Caco-2 (cell line): ENCODE data around the gene IMPA2.

DNA sequence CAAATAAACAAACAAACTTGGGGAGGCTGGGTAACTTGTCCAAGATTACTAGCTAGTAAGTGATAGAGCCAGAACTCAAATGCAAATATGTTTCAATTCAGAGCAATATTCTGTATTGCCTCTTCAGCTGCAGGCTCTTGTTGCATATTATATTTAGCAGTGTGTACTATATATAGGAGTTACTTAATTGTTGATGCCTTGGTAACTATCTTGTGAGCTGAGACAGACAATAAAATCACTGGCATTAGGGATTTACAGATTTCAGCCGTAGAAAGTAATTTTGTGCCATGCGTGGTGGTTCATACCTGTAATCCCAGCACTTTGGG, 10.2 kb upstream of the ANKRD12 start:
- PRO-cap = no peak
- RRBS = no CpG with 5 or more reads among the region's 2 CpGs

GRCh38 chr18:9132714-9133889, 3.5 kb upstream of the ANKRD12 start:
- PRO-cap = no peak
- RRBS = no CpG with 5 or more reads among the region's 5 CpGs

DNA sequence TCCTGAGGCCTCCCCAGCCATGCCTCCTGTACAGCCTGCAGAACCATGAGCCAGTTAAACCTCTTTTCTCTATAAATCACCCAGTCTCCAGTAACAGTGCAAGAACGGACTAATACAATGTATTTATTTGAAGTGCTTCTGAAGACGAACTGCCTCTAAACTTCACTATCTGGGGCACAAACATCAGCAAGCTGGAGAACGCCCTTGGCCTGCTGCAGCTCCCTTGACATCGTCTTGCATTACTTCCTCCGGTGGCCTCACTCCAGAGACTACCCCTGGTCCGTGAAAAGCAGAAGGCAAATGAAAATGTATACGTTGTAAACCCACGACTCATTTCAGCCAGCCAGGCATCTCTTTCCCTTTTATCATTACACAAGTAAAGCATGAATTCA, 41.8 kb upstream of the RALBP1 start:
- PRO-cap = no peak
- RRBS = no CpG with 5 or more reads among the region's 8 CpGs

DNA sequence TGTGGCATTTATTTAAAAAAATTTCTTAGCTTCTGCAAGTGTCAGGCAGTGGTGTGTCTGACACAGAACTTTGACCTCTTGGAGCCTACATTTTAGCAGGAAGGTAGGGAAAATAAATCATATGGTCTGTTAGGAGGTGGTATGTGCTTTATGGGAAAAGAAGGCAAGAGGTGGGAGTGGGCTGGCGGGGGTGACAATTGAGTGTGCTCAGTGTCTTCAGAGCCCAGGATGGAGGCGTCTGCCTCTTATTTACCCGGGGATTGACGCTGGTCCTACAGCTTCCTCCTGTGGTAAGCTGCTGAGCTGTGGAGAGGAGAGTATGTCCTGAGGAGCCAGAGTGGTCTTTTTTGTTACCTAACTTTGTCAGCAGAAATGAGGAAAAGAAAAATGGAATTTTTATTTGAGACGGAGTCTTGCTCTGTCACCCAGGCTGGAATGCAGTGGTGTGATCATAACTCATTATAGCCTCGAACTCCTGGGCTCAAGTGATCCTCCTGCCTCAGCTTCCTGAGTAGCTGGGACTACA, 8.3 kb downstream of the RAB31 start:
- PRO-cap = no peak
- RRBS = no CpG with 5 or more reads among the region's 6 CpGs

DNA sequence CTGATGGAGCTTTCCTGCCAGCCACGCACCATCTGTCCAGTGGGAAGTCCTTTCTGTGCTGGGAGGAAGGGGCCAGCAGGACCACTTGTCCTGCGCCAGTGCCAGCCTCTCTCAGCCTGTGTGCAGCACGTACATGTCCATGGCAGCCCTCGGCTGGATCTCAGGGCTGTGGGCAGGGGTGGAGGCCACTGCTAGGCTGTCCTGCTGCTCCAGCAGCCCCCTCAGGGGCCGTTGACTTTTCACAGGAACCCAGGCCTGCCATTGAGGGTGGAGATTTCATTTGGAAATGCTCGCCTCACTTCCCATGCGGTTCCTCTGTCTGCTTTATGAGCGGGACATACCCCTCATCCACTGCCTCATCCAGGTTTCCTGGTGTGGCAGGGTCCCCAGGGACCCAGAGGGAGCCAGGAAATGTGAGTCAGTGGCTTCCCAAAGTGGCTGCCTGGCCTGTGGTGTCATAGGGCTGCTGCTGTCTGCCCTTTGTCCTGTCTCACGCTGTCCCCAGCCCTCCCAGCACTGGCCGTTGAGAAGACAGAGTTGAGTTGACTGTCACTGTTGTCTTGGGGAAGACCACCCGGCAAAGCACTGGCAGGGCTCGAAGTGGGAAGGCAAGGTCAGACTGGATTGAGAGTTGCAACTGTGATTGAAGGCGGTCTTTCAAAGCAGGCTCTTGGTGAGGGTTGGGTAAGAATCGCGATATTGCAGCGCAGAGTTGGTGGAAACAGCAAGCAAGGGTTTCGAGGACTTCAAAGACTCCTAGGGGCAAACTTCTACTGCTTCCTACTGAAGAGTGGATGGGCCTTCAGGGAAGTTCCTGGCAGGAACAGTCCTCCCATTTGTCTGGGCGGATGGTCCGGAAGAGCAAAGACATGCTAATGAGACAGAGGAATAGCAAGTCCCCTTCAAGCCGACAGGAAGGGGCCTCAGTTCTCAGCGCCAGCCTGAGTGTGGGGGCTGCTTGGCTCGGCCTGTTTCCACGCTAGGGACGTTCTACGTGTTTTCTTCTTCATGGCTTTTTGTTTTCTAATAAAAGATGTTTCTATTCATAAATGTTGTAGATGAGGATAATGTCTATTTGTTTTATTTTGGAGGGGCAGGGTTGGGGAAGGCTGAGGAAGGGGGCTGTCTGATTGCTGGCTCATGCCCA, 33.8 kb downstream of the RAB31 start:
- PRO-cap = no peak
- RRBS = no CpG with 5 or more reads among the region's 25 CpGs

DNA sequence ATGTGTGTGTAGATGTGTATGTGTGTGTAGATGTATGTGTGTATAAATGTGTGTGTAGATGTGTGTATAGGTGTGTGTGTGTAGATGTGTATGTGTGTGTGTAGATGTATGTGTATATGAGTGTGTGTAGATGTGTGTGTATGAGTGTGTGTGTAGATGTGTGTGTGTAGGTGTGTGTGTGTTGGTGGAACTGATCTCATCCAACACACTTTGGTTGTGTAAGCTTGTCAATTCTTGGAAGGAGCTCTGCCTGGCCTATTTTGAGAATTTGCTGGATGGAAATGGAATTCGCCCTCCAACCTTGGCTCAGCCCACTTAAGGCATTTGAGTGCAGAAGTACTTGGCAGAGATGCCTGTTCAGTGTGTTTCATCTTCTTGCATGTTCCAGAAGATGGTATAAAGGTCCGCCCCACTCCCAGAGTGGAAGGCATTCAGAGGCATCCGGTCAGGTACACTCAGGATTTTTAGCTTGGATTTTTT, 61.4 kb upstream of the TXNDC2 start:
- PRO-cap = no peak
- RRBS = no CpG with 5 or more reads among the region's 3 CpGs

DNA sequence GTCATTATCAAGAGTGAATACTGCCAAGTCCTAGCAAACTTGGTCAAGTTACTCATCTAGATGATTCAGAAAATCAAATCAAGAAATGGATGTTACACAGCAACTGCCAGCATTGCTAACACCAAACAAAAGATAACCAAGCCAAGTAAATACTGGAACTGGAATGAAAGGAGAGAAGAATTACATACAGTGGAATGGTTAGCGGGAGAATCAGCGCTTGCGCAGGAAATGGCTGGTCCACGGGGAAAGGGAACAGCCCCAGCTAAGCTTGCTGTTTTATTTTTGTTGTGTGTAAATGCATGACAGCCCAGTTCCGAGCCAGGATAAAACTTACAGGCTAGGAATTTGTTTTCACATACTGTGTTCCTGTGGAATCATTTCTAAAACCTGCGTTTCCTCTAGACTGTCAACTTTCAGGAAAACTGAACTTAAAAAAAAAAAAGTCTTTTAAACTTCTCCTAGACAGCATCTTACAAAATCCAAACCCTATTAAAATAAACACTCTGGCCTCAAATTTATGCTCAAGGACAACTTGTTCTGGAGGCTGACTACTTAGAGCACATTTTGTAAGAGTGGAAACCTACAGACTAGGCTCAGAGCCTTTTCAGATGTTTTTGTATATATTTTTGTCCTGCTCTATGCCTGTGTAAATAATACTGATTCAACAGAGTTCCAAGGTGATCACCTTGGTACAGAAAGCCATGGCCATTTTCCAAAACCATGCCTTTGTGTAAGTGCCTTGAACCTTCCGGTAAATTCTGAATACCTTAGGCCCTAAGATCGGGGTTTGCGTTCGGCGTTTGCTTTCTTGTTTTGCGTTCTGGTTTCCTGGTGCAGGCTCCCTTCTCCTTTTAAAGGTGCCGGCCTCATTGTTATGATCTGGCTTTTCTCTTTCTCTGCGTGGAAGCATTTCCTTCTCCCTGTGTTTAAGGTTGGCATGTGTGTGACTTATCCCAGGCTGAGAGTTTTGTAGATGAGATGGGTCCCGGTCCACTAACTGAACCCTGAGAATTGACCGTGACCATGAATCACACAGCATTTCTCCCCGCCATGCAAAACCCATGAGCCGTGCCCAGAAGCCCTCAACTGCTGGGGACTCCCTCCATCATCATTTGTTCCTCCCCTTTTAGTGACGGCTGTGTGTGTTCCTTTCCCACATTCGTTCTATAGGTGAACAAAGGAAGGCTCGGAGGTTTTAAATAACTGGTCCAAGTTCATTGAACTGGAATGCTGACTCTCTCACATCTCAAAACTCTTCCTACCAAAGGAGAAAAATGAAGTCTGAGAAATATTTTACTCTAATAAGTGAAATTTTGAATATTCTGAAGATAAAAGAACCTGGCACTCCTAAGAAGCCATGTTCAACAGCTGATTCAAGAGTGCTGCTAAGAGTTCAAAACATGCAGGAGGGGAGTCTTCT, 30.4 kb upstream of the TXNDC2 start:
- PRO-cap = no peak
- RRBS = 94% methylated on average over 3 of the region's 21 CpGs

DNA sequence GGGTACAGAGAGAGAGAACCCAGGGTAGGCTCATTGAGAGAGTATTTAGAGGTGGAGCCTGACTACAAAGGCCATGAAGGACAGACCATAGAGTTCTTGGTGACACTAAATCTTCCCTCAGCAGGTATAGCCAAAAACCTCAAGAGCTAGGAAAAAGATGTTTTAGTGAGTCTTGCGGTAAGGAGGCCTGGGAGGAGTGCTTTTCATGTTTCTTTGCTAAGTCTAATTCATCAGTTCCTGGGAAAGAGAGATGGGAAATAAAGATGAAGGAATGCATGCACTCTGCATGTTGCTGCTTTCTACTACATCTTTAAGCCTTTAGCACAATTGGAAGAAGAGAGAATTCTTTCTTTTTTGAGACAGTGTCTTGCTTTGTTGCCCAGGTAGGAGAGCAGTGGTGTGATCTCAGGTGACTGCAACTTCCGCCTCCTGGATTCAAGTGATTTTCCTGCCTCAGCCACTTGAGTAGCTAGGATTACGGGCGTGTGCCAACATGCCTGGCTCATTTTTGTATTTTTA, 19.4 kb downstream of the VAPA start:
- PRO-cap = no peak
- RRBS = no CpG with 5 or more reads among the region's 4 CpGs

- PRO-cap = no peak
- RRBS = no CpG with 5 or more reads among the region's 4 CpGs
These were observed 29.5 kb downstream of the VAPA start for GRCh38 chr18:9943312-9943732.

DNA sequence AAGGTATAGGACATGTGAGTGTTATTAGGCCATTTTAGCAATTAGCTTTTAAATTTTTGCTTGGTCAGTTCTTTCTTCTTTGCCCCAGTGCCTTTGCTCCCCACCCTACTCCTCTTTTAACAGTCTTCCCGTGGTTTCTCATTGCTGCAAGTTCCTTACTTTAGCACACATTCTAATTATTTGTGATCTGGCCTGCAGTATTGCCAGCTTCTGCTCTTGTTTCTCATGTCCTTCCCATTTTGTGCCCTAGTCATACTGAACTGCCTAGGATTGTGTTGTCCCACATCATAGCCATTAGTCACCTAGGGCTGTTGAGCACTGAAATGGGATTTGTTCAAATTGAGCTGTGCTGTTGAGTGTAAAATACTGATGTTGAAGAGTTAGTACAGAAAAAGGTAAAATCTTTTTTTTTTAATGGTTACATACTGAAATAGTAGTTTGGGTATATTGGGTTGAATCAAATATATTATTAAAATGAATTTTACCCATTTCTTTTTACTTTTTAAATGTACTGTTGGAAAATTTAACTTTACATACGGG, 36.9 kb downstream of the VAPA start:
- PRO-cap = no peak
- RRBS = no CpG with 5 or more reads among the region's 2 CpGs

GRCh38 chr18:10010342-10011051, 96.7 kb downstream of the VAPA start:
- PRO-cap = no peak
- RRBS = no CpG with 5 or more reads among the region's 10 CpGs

- PRO-cap = no peak
- RRBS = no CpG with 5 or more reads among the region's 6 CpGs
These were observed 216.8 kb downstream of the VAPA start for GRCh38 chr18:10130496-10131179.

DNA sequence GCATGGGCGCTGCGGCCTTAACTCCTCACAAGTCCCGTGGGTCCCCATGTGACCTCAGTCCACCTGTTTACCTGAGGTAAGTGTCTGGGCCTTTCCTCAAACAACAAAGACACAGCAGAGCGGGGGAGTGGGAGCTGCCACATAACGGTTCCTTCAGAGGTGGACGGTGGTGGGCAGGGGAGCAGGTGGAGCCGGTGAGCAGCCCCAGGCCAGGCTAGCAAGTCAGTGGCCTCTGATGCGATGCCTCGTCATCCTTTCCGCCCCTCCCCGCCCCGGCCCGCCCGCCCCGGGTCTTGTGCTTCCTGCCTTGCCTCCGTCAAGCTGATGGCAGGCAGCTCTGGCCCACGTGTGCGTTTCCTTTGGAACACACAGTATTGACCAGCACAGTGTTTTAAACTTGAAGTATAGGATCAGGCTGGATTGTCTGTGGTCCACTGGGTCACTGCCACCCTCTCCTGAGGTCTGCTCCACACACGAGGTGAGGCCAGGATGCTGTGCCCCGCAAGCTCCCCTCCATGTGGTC, 38.9 kb downstream of the PIEZO2 start:
- PRO-cap = no peak
- RRBS = 94% methylated on average over 5 of the region's 20 CpGs

GRCh38 chr18:11885370-11886020, 22.6 kb downstream of the MPPE1 start:
- PRO-cap = no peak
- RRBS = no CpG with 5 or more reads among the region's 21 CpGs

DNA sequence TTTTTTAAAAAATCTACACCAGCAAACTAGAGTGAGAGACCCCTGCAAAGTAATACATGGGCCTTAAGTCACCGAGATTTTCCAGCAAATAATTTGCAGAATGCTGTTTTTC, 256 bp downstream of the MPPE1 start:
- PRO-cap = no peak
- RRBS = no CpG with 5 or more reads among the region's 1 CpG

GRCh38 chr18:11955115-11956185, 25.9 kb upstream of the IMPA2 start:
- PRO-cap = no peak
- RRBS = no CpG with 5 or more reads among the region's 13 CpGs

GRCh38 chr18:11980173-11980973, 934 bp upstream of the IMPA2 start:
- PRO-cap = bidirectional peak, plus-strand start at chr18:11980649, minus-strand start at chr18:11980596; bidirectional peak, plus-strand start at chr18:11981022, minus-strand start at chr18:11980924
- RRBS = 2% methylated on average over 28 of the region's 68 CpGs

GRCh38 chr18:11981332-11981850, at the start of gene IMPA2:
IMPA2 (plus strand) TSS chr18:11981507.
- PRO-cap = bidirectional peak, plus-strand start at chr18:11981455, minus-strand start at chr18:11981077
- RRBS = 1% methylated on average over 29 of the region's 59 CpGs

DNA sequence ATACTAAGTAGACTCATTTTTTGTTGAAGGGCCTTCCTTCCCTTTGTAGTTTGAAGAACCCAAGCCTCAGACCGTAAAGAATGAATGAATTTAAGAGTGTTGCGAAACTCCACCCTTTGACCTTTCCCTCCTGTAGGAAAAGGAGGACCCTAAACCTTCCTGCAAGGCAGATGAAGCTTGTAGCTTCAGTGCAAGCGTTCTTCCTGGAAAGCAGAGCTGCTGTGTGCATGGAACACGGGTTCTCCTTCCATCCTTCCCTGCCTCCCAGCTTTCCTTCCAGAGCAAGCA, 1.7 kb downstream of the IMPA2 start:
- PRO-cap = unidirectional peak, plus-strand start at position 197 of the sequence
- RRBS = no CpG with 5 or more reads among the region's 4 CpGs

- PRO-cap = no peak
- RRBS = no CpG with 5 or more reads among the region's 22 CpGs
These were observed 30.6 kb downstream of the IMPA2 start for GRCh38 chr18:12011539-12012597.